ENCODE data around the gene C2orf72.

- PRO-cap, 10 experiments = peak in 5 of 10 experiments; most common plus-strand start chr2:231037545 (in 4)
Observed at GRCh38 chr2:231037132-231037688, at the start of gene C2orf72. TSS of gene C2orf72 (plus strand) at chr2:231037523.

DNA sequence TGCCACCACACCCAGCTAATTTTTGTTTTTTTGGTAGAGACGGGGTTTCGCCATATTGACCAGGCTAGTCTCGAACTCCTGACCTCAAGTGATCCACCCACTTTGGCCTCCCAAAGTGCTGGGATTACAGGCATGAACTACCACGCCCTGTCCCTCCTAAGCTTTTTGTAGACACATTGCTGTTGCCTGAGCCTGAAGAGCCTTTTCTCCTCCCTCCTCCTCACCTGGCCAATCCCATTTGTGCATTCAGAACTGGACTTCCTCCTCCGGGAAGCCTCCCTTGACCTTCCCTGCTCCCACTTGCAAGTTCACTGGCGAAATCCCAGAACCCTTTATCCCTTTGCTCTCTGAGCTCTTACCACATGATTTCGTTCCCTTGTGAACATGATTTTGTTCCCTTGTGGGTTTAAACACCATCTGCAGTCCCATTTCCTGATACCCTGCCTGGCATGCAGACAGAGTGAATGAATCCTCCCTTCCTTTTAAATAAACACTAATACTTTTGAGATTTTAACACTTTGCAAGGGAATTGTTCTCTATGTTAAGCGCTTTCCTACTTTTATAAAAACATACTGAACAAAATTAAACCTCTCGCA lies 2.7 kb downstream of the C2orf72 start:
- PRO-cap, 10 experiments = peak in 1 of 10 experiments; most common plus-strand start position 299 of the sequence (in 1); most common minus-strand start position 167 of the sequence (in 1)

- PRO-cap, 10 experiments = no peak in any of the 10 experiments
Observed at GRCh38 chr2:231281168-231281792, 82.8 kb downstream of the ARMC9 start.

GRCh38 chr2:231347104-231347475 lies 48.4 kb upstream of the B3GNT7 start:
- PRO-cap, 10 experiments = no peak in any of the 10 experiments

DNA sequence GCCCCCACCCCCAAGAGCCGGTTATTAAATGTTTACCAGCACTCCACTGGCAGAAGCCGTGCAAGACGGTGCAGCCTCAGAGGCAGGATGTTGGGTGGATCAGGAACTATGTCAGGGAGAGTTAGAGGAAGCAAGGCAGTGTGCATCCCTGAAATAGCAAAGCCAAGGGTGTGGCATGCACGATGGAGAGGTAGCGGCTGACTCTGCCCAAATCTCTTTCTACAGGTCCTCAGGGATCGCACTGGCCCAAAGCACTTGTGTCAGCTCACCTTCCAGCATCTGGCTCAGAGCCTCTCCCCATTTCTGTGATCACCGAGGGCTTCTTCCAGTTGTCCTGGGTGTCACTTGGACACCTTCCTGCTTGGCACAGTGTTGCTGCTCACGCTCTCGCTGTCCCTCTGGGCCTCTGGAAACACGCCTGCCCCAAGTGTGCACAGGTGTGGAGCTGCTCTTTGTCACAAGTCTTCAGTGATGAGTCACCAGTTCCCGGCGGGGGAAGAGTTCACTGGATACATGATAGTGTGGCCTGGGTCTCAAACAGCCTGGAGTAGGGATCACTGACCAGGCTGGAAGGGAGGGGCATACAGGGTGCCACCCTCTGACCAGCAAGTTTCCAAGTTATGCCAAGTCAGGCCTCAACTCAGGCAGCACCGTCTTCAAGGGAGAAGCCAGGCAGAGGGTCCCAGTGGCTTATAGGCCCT lies 17.3 kb upstream of the B3GNT7 start:
- PRO-cap, 10 experiments = peak in 3 of 10 experiments; most common plus-strand start position 621 of the sequence (in 1); most common minus-strand start position 359 of the sequence (in 1)

DNA sequence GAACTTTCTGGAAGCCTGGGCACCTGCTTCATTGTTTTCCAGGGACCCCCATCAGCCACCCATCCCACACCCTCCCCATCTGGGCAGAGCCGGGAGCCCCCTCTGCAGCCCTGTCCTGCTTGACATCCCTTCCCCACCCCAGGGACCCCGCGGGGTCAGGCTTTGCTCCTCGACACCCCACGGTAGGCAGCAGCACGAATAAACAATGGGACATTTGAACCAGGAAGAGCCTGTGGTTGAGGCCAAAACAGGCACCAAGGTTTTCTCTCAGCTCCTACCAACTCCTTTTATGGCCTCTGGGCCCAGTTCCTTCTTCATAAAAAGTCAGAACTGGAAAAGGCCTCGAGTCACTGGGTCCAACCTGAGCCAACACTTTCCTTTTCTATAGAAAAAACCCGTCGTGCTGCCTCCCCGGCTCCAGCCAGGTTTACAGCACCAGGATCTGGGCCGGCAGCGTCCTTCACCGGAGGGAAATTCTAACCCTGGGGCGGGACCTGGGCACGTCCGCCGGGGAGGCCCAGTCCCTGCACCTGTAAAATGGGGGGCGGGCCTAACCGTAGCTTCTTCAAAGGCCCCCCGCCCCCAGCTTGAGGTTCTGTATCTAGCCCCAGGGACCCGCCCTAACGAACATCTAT lies 20.7 kb downstream of the TEX44 start:
- PRO-cap, 10 experiments = peak in 7 of 10 experiments; most common plus-strand start position 345 of the sequence (in 4); most common minus-strand start position 429 of the sequence (in 2)

- PRO-cap, 10 experiments = peak in 6 of 10 experiments; most common plus-strand start chr2:231673147 (in 4); most common minus-strand start chr2:231672707 (in 3)
Observed at GRCh38 chr2:231672479-231673331, 35.6 kb upstream of the PTMA start.

DNA sequence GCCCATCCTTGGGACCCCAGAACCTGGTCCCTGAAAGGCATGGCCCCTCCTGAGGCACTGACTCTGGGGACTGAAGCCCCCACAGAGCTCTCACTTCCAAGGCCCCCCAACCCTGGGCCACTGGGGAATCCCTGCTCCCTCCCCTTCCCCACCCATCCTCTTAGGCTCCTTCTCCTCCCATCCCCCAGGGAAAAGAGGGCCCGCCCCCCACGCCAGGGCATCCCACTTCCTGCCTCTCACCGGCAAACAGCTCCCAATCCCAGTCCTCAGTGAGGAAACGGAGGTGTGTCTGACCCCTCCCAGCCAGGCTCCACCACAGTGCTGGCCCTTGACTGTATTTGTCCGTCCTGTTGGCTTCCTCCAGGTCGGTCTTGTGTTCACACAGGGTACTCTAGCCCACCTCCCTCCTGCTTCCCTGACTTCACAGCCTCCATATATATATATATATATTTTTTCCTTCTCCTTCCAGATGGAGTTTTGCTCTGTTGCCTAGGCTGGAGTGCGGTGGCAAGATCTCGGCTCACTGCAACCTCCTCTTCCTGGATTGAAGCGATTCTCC lies 34.9 kb upstream of the PTMA start:
- PRO-cap, 10 experiments = peak in 7 of 10 experiments; most common plus-strand start position 341 of the sequence (in 6); most common minus-strand start position 182 of the sequence (in 5)

GRCh38 chr2:231711545-231712079 lies 3.3 kb downstream of the PTMA start:
- PRO-cap, 10 experiments = peak in 4 of 10 experiments; most common plus-strand start chr2:231711624 (in 2)

DNA sequence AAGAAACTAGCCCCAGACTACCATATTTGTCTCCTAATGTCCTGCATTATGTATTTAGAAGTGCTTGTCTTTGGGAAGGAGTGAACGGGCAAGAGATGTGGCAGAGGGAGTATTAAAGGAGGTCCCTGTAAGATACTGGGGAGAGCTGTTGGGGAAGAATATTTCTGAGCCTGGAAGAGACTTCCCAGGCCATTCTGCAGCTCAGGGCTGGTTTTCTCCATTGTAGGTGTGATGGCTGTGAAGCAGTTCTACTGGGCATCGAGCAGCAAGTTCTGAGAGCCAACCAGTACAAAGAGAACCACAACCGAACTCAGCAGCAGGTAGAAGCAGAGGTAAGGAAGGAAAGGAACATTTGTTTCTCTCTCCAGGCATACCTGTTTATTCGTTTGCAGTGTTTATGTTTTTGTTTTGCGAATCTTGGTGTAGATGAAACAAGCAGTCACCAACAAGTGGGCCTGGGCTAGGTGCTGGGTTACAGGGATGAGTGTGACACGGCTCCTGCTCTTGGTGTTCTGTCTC lies 12.4 kb downstream of the COPS7B start:
- PRO-cap, 10 experiments = no peak in any of the 10 experiments

DNA sequence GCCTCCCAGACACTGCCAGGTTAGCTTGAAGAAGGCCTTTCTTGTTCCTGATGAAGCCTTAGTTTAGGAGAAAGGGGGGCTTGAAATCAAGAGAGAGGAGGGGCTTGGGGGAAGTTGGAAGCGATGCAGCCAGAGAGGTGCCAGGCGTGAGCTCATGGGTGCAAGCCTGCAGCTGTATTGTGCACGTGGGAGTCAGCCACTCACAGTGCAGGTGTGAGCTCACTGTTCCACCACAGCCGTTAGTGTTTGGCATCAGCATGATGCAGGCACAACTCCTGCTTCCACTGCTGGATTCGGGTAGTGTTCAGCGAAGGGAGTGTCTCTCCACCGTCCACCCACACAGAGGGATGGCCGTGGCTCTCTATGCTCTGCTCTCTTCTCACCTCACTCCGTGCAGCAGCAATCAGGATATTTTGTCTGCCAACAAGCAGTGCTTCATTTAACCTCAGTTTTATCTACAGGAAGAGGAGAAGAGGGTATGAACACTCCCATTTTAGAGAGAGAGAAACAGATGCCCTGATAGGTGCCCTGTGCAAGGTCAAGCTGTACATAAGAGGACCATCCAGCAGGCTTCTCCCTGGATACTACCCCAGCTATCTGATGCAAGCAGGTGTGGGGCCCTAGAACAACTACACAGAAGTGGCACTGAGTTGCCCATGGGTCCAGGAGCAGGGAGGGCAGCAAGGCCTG lies 68.3 kb upstream of the ALPP start:
- PRO-cap, 10 experiments = no peak in any of the 10 experiments

GRCh38 chr2:232332283-232332645 lies 46.3 kb upstream of the ALPP start:
- PRO-cap, 10 experiments = no peak in any of the 10 experiments

GRCh38 chr2:232432491-232433183 lies 23.3 kb upstream of the ALPI start:
- PRO-cap, 10 experiments = no peak in any of the 10 experiments

GRCh38 chr2:232539878-232540110 lies 302 bp downstream of the CHRNG start:
- PRO-cap, 10 experiments = no peak in any of the 10 experiments

DNA sequence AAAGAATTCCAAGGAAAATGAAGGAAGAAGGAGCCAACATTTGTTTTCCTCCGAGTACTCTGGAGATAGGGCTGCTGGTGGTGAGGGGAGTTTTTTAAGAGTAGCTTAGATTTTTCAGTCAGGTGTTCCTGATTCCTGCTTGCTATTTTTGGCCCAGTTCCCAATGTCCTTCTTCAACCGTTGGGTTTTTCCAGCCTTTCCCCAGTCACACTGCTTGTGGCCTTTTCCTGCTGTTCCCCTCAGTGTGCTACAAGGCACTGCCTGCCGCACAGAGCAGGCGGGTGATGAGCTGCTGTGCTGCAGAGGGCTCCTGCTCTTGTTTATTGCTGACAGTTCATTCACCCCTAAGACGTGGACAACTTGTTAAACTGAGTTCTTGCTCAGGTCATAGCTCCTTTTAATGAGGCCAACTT lies 20.5 kb downstream of the EIF4E2 start:
- PRO-cap, 10 experiments = no peak in any of the 10 experiments

DNA sequence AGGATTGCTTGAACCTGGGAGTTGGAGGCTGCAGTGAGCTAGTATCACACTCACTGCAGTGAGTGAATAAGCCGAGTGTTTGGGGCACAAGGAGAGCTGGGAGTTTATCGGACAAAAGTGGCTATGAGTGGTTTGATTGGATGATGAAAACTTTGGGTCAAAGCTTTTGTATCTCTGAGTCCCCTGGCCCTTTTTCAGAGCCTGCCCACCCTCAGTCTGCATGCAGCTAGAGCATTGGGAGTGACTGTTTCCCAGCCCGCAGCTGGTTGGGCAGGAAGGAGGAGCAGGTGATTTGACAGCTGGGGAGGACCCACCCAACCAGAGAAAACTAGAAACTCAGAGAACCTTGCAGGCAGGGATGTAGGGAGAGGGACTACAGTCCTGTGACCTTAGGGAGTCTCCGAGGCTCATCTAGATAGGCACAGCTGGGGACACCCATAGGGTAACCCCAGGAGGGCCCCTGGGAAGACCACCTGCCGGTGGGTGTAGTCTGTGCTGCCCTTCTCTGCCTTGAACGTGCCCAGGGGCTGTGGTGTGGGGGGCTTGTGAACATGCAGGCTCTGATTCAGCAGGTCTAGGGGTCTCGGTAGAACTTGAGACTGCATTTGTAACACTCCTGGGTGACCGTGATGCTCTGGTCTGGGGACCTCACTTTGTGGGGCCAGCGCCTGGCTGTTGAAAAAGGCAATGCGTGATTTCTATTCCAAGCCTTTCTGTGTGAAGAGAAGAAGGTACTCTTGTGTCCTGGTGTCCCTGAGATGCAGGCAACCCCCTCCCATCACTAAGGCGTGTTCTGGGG lies 14.9 kb downstream of the EFHD1 start:
- PRO-cap, 10 experiments = peak in 2 of 10 experiments; most common plus-strand start position 351 of the sequence (in 1); most common minus-strand start position 203 of the sequence (in 1)

- PRO-cap, 10 experiments = no peak in any of the 10 experiments
Observed at GRCh38 chr2:232760256-232760610, 16.1 kb downstream of the KCNJ13 start.

- PRO-cap, 10 experiments = no peak in any of the 10 experiments
Observed at GRCh38 chr2:232857020-232857867, 12.8 kb upstream of the SNORC start.

GRCh38 chr2:232860571-232861487 lies 9.2 kb upstream of the SNORC start:
- PRO-cap, 10 experiments = no peak in any of the 10 experiments

- PRO-cap, 10 experiments = peak in 1 of 10 experiments; most common plus-strand start chr2:232872456 (in 1)
Observed at GRCh38 chr2:232872046-232872738, 2.1 kb downstream of the SNORC start.